ENCODE data around the gene MEGF10.

- RRBS, result no CpG with 5 or more reads among the region's 8 CpGs
Measured at GRCh38 chr5:126895770-126896031, 118.8 kb downstream of the LMNB1 start.

- RRBS, result no CpG with 5 or more reads among the region's 4 CpGs
Measured at GRCh38 chr5:127038528-127038959, 8.2 kb upstream of the MARCHF3 start.

DNA sequence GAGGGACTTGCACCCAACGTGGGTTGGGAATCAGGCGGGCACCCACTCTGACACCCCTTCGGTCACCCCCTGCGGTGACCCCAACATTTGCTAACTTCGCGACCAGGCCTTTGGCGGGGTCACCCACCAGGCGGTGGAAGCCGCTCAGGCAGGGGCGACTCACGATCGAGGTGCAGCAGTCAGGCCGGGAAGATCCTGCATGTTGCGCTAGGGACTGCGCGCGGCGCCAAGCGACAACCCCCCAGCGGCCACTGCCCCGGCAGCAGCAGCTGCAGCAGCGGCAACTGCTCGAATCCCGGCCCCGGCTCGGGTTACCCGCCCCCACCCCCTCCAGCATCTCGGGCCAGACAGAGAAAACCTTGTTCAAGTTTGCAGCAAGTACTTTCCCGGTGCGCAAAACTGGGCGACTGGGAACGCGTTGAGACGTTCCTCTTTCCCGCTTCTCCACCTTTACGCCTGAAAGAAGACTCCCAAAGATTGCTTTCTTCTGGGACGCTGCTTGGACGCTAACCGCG lies at the start of gene MEGF10:
Gene MEGF10 (plus strand): TSS at position 346 of the 515 bp plus-strand sequence.
- RRBS, result 8% methylated on average over 15 of the region's 40 CpGs

DNA sequence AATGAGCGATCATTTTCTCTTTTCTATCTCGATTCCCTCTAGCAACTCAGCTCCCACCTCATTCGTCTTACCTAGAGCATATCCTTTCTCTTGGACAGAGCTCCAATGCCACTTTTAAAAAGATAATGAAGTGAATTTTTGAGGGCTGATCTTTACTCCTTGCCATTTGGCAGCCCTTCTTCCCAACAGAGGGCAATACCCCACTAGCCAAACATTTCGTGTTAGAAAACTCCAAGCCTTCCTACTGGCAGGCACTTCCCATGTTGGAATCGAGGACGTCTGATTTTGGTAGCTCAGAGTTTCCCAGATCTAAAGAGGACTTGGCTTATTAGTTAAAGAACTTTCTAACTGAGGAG lies 108.0 kb upstream of the PRRC1 start:
- RRBS, result no CpG with 5 or more reads among the region's 6 CpGs

GRCh38 chr5:127885713-127886288 lies 182.6 kb downstream of the CCDC192 start:
- RRBS, result no CpG with 5 or more reads among the region's 4 CpGs

- RRBS, result no CpG with 5 or more reads among the region's 1 CpG
Measured at GRCh38 chr5:127940970-127941247, 142.7 kb upstream of the SLC12A2 start.

DNA sequence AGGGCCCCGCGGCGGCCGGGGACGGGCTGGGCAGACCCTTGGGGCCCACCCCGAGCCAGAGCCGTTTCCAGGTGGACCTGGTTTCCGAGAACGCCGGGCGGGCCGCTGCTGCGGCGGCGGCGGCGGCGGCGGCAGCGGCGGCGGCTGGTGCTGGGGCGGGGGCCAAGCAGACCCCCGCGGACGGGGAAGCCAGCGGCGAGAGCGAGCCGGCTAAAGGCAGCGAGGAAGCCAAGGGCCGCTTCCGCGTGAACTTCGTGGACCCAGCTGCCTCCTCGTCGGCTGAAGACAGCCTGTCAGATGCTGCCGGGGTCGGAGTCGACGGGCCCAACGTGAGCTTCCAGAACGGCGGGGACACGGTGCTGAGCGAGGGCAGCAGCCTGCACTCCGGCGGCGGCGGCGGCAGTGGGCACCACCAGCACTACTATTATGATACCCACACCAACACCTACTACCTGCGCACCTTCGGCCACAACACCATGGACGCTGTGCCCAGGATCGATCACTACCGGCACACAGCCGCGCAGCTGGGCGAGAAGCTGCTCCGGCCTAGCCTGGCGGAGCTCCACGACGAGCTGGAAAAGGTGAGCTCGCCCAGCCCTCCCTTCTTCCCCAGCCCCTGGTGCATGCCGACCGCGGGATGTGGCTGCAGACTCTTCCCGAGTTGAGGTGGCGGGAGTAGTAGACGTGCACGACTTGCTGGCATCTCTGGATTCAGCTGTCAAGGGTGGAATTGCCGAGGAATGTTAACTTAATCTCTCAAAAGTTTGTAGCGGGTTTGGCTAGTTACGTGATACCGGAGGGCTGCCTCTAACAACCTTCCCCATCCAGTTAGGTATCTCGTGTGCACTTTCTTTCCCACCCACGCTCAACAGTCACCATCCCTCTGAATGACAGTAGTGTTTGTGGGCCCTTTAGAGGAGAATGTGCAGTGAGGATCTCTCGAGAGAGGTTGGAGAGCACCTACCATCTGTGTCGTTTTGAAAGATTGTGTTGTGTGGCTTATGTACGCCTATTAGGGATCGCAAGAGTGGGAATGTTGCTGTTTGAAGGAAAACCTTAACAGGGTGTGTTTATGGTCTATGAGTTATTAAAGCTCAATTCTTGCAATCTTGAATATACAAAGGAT lies 927 bp downstream of the SLC12A2 start:
- RRBS, result 1% methylated on average over 27 of the region's 81 CpGs

GRCh38 chr5:128736271-128736849 lies 198.3 kb upstream of the FBN2 start:
- RRBS, result no CpG with 5 or more reads among the region's 1 CpG

DNA sequence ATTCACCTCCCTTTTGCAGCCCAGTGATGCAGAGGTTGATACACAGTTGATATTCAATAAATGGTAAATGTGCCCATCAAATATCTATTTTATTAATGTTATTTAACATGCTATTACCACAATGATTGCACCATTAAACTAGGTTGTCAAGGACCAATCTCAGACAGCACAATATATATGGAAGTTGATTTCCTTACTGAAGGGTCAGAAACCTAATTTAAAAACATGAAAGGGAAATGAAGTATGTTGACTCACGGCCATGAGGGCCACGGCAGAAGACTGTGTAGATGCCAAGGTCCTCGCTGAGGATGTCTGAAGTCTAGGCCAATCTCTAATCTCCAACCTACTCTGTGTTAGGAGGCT lies 1.7 kb upstream of the ISOC1 start:
- RRBS, result no CpG with 5 or more reads among the region's 3 CpGs

DNA sequence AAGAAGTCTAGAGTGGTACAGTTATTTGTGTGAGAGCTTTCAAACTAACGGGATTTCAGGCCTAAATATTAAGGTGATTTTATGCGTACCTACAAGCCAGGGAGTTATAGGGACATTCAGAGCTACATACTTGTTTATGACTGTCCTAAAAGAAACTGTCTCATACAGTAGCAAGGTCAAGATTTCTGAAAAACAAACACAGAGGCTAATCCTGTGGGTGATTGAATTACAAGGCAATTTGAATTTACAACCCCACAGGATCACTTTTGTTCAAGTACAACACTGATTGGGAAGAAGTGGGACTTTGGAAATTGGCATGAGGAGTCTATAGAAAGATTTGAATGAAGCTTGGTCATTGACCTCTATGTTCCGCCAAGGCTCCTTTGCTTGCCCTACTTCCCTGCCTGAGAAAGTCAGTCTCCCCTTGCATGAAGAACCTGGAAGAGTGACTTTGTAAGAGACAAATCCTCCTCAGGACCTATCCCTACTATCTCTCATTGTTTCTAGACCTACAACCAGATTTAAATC lies 38.5 kb upstream of the CDC42SE2 start:
- RRBS, result no CpG with 5 or more reads among the region's 3 CpGs

GRCh38 chr5:131336697-131337288 lies 72.9 kb downstream of the CDC42SE2 start:
- RRBS, result no CpG with 5 or more reads among the region's 17 CpGs

- RRBS, result no CpG with 5 or more reads among the region's 5 CpGs
Measured at GRCh38 chr5:131640044-131640821, 5.2 kb upstream of the RAPGEF6 start.

DNA sequence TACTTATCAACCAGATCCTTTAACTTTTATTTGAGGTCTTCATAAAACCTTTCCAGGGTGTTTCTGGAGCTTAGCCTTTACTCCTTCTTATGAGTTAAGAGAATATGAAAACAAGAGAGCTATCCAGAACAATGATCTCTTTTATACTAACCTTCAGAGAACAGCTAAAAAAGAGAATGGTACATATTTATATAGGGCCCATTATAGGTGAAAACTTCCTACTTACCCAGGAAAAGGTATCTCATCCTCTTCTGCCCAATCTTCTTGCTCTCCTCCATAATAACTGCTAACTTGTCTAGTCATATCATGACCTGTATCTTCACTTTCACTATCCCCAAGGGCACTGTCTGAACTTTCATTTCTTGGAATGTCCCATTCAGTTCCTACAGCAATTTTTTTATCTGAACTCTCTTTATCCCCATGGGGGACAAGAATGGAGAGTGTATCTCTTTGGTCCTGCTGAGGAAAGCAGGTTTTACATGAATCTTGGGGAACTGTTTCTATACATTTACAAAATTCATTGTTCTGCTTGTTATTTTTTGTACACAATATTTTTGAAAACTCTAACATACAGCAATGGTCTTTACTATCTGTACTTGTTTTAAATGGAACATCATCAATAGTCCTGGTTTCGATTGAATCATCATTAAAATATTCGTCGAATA lies 36.4 kb upstream of the RAPGEF6 start:
- RRBS, result no CpG with 5 or more reads among the region's 3 CpGs

DNA sequence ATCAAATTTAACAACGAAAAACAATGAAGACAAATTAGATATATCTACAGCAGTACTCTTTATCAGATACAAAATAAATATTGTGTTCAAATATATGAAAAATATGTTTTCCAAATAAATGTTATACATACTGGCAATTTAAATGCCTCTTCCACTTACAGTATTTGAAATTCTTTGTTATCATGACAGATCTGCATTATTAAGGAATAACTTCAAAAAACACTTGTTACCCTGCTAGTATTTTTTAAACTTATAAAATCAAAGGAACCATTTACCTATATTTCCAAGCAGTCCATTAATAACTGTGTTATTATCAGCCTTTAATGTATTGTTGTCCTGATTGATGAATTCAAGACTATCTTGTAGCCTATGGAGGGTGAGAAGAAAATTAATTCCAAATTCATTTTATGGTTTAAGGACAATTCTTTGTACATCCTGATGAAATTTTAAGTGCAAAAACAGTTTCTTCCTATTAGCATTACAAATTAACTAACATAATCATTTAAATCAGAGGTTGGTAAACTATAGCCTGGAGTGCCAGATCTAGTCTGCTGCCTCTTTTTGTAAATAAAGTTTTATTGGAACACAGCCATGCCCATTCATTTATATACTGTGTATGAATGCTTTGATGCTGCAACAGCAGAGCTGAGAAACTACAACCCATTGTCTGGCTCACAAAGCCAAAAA lies 80.4 kb downstream of the FNIP1 start:
- RRBS, result no CpG with 5 or more reads among the region's 1 CpG

GRCh38 chr5:131728784-131729299 lies 68.0 kb downstream of the FNIP1 start:
- RRBS, result no CpG with 5 or more reads among the region's 5 CpGs

DNA sequence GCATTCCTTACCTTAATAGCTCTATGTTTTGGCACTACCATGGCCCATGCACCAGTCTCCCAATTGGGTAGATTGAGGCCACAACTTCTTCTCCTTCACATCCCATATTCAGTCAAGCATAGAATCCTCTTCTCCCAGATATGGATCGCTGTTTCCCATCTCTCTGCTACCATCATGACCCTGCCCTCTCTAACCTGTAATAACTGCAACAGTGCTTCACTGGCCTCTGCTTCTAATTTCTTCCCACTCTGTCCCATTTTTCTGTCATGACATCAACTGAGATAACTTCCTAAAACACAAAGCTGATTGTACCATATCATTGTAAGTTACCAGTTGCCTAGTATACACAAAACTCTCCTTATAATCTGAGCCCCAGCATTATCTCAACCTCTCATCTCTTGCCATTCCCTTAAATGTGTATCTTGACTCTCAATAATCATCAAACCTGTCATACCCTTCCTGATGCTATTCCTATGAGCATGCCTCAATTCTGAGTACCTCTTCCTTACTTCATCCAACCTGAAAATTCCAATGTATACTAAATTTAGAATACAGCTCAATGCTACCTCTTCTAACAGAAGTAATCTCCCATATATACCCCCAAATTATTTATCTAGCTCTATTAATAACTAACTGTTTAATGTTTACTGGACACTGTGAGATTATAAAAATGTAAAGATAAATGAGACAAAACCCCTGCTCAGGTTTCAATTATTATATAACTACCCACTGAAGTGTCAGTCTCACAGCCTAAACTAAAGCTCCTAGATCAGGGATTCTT lies 24.0 kb downstream of the FNIP1 start:
- RRBS, result no CpG with 5 or more reads among the region's 1 CpG

DNA sequence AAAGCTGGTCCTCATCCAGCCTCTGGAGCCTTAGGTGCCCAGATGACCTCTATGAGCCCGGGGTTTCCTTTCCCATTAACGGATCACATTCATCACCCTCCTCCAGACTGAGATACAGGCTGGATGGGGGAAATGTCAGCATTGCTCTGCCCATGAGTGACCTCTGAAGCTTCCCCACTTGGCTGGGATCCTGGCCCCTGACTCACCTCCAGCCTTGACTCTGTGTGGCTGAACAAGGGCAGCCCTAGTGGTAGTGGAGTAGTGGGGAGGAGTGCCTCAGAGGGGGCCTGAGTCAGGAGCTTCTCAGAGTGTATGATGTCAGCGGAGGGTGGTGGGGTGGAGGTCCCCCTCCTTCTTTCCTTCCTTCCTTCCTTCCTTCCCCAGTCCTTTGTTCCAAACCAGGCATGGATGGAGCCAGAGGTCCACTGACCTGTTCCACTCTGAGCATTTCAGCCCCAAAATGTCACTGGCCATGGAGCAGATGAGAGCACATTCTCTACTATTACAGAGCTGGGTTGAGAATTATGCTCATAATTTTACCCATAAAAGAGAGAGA lies 6.5 kb downstream of the PDLIM4 start:
- RRBS, result no CpG with 5 or more reads among the region's 3 CpGs

GRCh38 chr5:132268034-132268616 lies 10.6 kb downstream of the PDLIM4 start:
- RRBS, result no CpG with 5 or more reads among the region's 5 CpGs